Metanephros (tissue), 2 donors: ENCODE results near the genes MEAF6, RSPO1 and POU3F1.

DNA sequence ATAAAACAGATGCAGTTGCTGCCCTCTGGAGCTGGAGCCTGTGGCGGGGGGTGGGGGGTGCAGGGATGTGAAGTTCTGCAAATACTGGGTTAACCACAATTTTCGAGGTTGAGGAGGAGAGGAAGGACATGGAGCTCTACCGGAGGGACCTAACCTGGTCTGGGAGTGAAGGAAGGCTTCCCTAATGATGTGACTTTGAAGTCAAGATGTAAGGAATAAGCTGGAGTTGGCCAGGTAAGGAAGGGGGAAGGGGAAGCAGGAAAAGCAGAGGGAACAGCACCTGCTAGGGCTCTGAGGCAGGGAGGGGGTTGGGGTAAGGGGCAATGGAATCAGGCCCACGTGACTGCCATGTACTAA, 95.0 kb upstream of the GRIK3 start:
- RAMPAGE, long total RNA, result no peak

DNA sequence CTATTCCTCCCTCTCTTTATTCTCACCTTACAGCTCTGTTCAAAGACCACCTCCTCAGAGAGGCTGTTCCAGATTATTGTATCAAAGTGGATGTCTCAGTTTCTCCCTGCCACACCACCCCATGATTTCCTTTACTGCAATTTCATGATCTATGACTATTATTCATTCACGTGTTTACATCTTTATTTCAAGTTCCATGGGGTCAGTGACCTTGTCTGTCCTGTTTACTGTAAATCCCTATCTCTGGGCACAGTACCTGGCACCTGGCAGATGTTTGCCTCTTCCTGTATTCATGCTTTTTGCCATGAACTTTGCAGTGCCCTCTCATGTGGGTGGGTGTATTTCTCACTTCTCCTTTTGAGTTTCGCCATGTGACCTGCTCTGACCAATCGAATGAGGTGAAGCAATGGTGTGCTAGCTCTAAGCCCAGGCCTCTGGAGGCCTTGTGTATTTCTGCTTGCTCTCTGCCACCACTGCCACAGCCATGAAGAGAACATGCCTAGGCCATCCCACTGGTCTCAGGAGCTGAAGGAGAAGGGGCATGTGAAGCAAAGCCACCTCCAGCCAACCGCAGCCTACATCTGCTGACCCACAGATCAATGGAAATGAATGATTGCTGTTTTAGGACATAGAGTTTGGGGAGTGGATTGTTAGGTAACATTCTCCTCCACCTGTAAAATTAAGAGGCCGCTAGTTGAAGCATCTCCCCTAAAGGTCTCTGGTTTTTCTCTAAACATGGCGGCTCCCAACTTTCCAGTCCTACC, 185.5 kb upstream of the ZC3H12A start:
- RAMPAGE, long total RNA, result no peak

- RAMPAGE, long total RNA, result no peak
These were observed 4.3 kb downstream of the ZC3H12A start for GRCh38 chr1:37478411-37479252.

- RAMPAGE, long total RNA, result start-site peak on the minus strand at chr1:37514749-37514769, 805 and 465 reads in 2 replicates
These were observed at the start of gene MEAF6 for GRCh38 chr1:37514154-37515416. TSS of gene MEAF6 (minus strand) at chr1:37514766.

DNA sequence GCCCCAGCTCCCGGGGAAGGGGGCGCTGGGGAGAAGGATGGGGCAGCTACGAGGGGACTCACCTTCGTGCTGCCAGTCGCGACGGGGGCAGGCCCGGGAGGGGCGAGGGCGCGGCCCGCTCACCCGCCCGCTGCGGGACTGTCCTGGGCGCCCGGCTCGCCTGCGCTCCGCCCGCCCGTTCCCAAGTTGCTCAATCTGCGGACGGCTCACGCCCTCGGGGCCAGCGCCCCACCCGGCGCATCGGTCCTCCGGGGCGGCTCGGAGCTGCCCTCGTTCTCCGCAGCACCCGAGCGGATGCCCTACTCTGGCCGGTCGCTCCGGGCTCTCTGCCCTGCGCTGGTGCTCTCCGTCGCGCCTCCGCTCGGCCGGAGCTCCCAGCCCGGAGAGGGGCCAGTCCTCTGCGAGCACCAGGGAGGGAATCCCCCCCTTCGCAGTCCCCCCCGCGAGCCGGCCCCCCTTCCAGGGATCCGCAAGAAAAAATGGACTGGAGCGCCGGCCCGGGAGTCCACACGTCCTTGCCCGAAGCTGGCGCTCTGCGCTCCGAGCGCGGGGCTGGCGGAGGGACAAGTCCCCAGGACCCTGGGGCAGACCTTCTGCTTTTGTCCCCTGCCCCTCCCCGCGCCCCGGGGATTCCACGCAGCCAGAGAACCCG, at the start of gene RSPO1:
Gene RSPO1, minus strand, starts transcription at position 389 of the 652 bp plus-strand sequence.
- RAMPAGE, long total RNA, result no peak

DNA sequence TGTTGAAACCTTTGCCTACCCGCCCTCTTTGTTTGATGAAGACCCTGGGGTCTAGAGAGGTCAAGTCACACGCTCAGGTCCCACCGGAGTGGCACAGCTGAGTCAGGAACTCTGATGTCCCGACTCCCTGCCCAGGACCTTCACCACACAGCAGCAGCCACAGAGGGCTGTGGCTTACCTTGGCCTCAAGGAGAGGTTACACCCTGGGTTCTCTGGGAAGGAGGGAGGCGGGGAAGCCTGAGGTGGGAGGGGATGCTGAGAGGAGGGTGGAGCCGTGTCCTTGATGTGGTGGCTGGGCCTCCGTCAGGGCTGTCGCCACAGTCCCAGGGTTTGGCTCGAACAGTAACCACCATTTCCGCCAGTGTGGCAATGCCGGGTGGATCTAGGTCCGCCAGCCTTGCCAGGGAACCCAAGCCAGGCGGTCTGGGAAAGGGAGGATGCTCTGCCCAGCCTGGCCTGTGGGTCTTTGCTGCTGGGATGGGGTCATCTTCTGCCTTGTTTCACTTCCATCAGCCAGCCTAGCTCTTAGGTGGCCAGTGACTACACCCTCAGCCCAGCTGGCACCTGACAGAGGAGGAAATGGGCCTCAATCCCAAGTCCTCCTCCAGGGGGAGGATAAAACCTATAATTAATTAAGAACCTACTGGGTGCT, 16.4 kb downstream of the C1orf109 start:
- RAMPAGE, long total RNA, result no peak

DNA sequence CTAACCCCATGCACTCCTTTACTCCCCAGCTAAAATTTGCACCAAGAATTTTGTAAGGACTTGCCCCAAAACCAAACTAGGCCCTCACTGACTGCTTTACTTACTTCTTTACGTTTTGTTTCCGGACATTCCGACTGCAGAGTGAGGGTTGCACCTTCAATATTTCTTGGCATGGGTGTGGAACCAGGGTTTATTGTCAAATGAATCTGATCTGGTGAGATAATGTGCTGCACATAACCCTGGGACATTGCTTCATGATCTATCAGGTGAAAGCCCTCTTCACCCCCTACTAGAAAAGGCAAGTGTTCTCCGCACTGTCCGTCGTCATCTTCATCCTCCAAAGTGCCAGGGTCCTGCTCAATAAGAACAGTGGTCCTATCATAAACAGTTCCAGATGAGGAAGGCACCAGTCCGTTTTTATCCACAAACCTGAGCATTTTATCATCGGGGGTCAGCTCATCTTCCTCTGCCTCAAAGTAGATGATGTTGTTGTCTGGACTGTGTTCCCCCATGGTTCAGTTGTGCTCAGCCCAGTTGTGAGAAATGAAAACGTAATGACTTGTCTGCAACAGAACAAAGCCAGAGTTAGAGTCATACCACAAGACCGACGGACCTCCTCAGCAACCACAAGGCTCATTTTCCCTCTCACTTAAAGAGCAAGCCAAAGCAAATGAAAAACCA, 2.1 kb downstream of the MTF1 start:
- RAMPAGE, long total RNA, result no peak

DNA sequence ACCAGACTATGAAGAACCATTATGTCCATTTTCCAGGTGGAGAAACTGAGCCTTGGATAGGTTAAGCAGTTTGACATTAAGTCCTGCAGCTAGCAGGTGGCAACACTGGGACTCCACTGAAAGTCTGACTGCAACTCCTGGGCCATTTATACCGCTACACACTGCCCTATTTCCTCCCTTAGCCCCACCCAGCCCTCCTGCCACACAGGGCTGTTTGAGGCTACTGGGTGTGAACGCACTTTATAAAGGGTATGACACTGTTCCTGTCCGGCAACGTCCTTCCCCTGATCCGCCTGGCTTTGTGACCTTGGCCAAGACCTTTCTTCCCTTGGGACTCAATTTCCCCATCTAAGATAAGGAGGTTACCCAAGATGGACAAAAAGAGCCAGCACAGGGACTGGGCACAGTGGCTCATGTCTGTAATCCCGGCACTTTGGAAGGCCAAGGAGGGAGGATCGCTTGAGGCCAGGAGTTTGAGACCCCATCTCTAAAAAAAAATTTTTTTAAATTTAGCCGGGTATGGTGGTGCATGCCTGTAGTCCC, 646 bp upstream of the INPP5B start:
- RAMPAGE, long total RNA, result no peak

- RAMPAGE, long total RNA, result no peak
These were observed 12.7 kb downstream of the UTP11 start for GRCh38 chr1:38025147-38025772.

DNA sequence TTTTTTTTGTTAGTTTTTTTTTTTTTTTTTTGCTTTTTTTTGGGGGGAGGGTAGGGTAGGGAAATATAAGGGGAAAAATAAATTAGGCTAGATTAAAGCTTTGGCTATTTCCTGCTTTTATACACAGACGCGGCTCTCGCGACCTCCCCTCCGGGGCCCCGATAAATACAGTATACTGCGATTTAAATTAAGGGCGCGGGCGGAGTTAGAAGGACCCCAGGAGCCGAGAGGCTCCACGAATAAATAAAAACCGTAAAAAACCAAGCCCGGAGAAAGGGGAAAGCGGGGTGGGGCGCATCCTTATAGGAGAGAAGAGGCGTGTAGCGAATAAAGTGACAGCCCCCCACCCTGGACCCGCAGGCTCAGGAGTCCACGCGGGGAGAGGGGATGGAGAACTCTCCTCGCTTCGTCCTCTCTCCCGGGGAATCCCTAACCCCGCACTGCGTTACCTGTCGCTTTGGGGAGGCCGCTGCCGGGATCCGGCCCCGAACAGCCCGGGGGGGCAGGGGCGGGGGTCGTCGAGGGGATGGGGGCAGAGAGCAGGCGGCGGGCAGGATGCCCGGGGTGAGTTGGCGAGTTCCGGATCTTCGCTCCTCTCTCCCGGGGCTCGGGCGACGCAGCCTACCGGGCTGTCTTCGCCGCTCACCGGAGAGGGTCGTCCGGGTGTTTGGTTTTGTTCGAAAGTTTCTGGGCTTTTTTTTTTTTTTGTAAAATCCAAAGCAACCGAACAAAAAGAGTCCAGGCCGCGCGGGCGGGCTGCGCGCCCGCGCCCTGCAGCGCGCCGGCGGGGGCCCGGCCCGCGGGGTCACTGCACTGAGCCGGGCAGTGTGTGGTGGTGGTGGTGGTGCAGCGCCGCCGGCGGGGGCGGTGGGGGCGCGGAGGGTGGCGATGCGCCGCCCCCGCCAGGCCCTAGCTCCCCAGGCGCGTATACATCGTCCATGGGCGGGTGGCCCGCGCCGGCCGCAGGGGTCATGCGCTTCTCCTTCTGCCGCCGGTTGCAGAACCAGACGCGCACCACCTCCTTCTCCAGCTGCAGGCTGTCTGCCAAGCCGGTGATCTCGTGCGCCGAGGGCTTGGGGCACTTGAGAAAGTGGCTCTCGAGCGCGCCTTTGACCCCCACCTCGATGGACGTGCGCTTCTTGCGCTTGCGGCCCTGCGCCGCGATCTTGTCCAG, 1.6 kb downstream of the POU3F1 start:
- RAMPAGE, long total RNA, result no peak

DNA sequence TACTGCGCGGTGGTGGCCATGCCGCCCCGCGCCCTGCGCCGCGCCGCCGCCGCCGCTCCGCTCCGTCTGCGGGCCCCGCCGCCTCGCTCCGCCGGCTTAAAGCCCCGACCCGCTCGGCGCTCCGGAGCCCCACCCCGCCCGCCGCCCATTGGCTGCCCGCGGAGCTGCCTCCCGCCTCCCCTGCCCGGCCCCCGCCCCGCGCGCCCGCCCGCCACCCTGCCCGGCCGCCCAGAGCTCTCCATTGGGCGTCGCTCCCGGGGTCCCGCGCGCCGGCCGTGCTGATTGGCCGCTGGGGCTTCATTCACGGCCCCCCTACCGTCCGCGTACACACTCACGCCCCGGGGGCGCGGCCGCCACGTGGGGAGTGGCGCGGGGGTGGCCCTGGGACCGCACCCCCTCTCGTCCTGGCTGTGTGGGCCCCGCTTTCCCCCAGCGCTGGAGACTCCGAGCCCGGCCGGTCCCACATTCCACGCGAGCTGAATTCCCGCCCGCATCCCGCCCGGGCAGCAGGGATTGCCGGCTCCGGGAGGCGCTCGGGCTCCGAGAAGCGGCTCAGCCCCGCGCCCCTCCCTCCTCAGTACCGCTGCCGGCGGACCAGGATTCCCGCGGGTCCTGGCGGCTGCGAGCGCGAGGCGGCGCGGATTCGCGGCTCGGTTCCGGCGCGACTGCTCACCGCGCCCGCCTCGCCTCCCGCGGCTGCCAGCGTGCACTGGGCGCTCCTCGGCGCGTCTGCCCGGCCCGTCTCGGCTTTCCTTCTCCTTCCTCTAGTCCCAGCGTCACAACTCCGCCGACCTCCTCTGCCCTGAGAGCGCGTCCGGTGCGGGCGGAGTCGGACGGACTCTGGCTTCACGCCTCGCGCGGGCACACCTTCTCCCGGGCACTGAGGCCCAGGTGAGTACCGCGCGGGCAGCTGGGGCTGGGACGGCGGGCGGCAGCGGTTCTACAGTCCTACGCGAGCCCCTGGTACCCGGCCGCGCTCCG, at the start of gene POU3F1:
Gene POU3F1, minus strand, starts transcription at position 70 of the 981 bp plus-strand sequence.
- RAMPAGE, long total RNA, result no peak

GRCh38 chr1:38291806-38292643, 245.4 kb upstream of the POU3F1 start:
- RAMPAGE, long total RNA, result no peak

DNA sequence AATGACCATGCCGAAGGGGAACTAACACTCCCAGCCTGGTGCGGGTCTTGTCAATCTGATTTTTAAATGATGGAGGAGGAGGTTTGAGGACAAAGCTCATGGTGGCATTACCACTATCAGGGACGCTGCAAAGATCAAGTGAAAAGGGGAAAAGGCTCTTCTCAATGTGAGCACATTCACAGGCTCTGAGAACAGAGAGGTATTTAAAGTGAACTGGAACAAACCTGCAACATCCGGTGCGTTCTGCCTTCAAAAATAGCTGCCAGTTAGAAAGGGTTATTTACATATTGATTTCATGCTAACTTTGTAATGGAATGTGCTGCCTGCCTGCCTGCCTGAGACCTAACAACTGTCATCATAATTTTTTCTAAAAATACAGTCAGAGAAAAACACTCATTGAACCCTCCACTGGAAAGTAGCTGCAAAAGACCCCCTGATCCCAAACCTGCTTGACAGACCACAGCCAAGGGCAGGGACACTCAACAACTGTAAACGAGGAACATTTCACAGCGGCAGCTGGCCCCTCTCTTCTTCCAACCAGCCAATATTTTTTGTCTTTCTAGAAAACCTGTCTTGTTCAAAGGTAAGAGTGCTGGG, 384.2 kb downstream of the RRAGC start:
- RAMPAGE, long total RNA, result no peak

GRCh38 chr1:38777766-38778448, 81.7 kb downstream of the RRAGC start:
- RAMPAGE, long total RNA, result no peak

- RAMPAGE, long total RNA, result no peak
These were observed 634 bp downstream of the MYCBP start for GRCh38 chr1:38872521-38872906.

DNA sequence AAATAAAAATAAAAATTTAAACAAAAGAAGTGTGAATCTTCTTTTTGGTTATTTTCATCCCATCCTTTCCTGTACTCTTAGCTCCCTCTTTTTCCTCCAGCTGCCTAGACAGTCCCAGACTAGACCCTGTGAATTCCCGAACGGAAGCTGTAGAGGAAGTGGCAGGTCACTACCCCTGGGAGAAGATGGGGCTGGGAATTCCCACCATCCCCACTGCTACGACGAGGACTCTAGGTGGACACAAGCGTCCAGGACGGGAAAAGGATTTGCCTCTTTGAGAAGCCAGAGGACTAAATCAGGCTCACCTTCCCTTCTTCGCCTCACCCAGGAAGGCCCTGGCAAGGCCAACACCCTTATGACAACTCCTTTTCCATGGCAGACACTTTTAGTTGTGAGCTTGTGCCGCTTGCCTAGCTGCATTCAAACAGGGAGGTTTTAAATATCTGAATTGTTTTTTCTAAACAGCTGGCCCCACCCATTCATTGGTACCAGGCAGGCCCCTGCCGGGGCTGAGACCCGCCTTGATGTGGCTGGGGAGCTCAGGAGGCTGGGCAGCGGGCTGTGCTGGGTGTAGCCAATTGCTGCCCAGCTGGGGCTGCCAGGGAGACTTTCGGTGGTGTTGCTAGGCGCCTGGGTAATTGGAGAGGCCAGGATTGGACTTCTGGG, 12.4 kb downstream of the RHBDL2 start:
- RAMPAGE, long total RNA, result no peak

GRCh38 chr1:38991415-38992033, 448 bp downstream of the AKIRIN1 start:
- RAMPAGE, long total RNA, result no peak

GRCh38 chr1:39141125-39141639, 63.3 kb upstream of the MACF1 start:
- RAMPAGE, long total RNA, result no peak

- RAMPAGE, long total RNA, result no peak
These were observed 19.6 kb downstream of the MACF1 start for GRCh38 chr1:39224082-39224539.

GRCh38 chr1:39230290-39231447, 26.2 kb downstream of the MACF1 start:
- RAMPAGE, long total RNA, result no peak